Jurkat, Clone E6-1 (cell line): ENCODE measurements around the genes TRPC5OS, KIAA1210 and SOWAHD.

- RRBS = no CpG with 5 or more reads among the region's 4 CpGs
These were observed 7.1 kb upstream of the TRPC5OS start for GRCh38 chrX:111868835-111869280.

GRCh38 chrX:111875936-111876268 lies at the start of gene TRPC5OS:
Gene TRPC5OS (plus strand): TSS chrX:111876181.
- RRBS = no CpG with 5 or more reads among the region's 1 CpG

- RRBS = no CpG with 5 or more reads among the region's 4 CpGs
These were observed 5.7 kb downstream of the TRPC5OS start for GRCh38 chrX:111881622-111882115.

- RRBS = no CpG with 5 or more reads among the region's 4 CpGs
These were observed 21.9 kb downstream of the AMOT start for GRCh38 chrX:112818767-112819049.

DNA sequence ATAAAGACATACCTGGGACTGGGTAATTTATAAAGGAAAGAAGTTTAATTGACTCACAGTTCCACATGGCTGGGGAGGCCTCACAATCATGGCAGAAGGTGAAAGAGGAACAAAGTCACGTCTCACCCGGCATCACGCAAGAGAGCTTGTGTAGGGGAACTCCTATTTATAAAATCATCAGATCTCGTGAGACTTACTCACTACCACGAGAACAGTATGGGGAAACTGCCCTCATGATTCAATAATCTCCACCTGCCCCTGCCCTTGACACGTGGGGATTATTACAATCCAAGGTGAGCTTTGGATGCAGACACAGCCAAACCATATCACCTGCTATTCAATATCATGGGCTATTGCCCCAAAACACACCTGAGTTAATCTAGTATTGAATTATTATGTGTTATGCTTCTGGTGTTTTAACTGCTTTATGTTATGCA lies 799.1 kb upstream of the HTR2C start:
- RRBS = no CpG with 5 or more reads among the region's 6 CpGs

DNA sequence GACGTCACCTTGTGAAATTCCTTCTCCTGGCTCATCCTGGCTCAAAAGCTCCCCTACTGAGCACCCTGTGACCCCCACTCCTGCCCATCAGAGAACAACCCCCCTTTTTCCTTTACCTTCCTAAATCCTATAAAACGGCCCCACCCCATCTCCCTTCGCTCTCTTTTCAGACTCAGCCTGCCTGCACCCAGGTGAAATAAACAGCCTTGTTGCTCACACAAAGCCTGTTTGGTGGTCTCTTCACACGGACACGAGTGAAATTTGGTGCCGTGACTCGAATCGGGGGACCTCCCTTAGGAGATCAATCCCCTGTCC lies 543.7 kb upstream of the HTR2C start:
- RRBS = no CpG with 5 or more reads among the region's 8 CpGs

- RRBS = no CpG with 5 or more reads among the region's 2 CpGs
These were observed 100.4 kb upstream of the PLS3 start for GRCh38 chrX:115460507-115460944.

DNA sequence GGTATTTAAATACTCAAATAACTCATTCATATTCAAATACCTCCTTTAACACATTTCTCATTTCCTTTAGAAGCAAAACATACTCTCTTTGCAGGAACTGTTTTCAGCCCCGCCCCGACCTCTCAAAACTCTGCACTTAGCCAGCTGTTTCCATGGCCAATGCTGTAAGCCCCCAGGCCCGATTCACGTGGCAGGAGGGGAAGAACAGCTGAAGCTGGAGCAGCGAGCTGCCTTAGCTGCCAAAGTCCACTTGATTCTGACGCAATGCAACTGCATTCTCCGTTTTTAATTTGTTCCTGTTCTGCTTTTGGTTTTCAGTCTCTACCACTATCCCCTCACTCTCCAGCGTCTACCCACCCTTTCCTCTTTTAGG lies 160.8 kb upstream of the AGTR2 start:
- RRBS = no CpG with 5 or more reads among the region's 8 CpGs

- RRBS = no CpG with 5 or more reads among the region's 1 CpG
These were observed 721.3 kb downstream of the KLHL13 start for GRCh38 chrX:117395374-117395578.

- RRBS = 69% methylated on average over 9 of the region's 22 CpGs
These were observed 634 bp downstream of the KLHL13 start for GRCh38 chrX:118115916-118116435.

DNA sequence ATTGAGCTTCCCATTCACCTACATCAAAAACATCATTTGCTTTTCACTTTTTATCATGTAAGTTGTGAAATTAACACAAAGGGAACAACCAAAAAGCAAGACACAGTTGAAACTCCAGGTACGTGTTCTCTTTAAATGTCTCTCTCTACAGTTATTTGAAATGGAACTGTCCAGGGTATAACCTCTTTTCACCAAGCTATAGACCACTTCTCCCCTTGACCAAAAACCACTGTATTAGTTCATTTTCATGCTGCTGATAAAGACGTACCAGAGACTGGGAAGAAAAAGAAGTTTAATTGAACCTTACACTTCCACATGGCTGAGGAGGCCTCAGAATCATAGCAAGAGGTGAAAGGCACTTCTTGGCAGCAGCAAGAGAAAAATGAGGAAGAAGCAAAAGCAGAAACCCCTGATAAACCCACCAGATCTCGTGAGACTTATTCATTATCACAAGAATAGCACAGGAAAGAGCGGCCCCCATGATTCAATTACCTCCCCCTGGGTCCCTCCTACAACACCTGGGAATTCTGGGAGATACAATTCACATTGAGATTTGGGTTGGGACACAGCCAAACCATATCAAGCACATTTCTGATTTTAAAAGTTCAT lies 97.7 kb downstream of the DOCK11 start:
- RRBS = no CpG with 5 or more reads among the region's 4 CpGs

GRCh38 chrX:118698574-118699305 lies 28.7 kb upstream of the IL13RA1 start:
- RRBS = no CpG with 5 or more reads among the region's 5 CpGs

DNA sequence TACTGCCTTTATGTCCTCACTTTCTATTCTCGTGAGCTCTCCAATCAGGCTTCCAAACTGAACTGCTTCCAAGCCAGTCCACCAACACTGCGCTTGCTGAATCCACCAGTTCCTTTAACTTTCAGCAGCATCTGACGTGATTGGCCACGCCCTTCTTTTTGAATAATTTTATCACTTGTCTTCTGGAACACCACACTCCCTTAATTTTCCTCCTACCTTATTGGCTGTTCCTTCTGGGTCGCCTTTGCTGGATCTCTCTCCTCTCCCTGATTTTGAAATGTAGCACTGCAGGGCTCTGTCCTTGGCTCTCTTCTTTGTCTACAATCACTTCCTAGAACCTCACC lies at the start of gene KIAA1210:
KIAA1210 (minus strand) TSS at position 89 of the 344 bp plus-strand sequence.
- RRBS = no CpG with 5 or more reads among the region's 5 CpGs

GRCh38 chrX:119441170-119441610 lies 27.1 kb upstream of the SLC25A5 start:
- RRBS = no CpG with 5 or more reads among the region's 27 CpGs

DNA sequence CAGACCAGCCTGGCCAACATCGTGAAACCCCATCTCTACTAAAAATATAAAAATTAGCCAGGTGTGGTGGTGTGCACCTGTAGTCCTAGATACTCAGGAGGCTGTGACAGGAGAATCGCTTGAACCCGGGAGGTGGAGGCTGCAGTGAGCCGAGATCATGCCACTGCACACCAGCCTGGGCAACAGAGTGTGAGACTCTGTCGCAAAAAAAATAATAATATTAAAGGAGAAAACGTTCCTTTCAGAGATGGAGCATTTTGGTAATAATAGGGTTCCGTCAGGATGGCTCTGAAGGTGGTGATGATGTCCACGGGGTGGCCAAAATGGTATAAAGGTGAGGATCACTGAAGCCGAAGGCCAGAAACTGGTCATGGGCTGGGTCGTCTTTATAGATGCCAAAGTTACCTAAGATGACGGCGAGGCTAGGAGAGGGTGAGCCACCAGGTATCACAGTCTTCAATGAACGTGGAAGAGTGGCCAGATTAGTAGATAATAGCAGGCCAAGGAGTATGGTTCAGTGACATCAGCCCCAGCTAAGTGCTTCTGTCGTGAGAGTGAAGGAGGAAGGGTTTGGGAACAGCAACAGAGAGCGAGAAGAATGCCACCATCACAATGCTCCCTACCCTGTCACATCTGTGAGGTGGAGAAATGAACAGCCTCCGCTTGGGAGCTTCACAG lies 17.1 kb upstream of the SLC25A5 start:
- RRBS = no CpG with 5 or more reads among the region's 16 CpGs

DNA sequence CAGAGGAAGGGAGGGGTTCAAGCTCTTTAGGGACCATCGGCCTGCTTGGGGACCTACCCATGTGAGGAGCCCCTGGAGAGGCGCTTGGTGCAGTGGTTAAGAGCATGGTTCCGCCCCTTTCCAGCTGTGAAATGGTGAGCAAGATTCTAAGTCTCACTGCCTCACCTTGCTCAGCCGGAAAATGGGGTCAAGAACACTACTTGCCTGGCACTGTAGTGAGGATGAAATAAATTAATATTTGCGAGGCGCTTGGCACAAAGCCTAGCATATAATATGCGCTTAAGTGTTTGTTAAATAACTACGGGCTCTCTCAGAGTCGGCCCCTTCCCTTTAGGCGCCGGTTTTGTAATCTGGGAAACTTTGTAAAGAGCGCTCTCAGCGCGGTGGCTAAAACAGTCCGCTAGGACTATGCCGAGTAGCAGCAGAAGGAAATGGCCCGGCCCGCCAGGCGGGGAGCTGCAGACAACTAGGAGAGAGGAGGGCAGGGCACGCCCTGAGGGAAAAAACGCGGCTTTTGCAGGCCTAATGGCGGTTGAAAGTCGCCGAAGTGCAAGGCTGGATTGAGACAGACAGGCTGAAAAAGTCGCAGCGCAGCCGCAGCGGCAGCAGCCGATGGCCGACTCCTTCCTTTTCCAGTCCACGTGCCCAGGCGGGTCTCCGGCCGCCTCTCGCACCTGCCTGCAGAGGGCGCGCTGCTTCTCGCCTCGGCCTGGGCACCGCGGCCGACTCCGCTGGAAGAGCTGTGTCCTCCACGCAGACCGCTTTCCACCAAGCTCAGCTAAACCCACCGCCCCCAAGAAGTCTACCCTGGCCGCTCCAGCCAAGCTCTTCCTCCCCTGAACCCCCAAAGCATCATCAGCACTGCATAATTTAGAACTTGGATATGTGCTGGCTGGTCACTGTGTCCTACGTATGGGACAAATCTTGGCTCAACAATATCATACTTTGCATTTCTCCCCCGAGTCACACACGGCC lies 14.2 kb downstream of the SLC25A5 start:
- RRBS = no CpG with 5 or more reads among the region's 51 CpGs

GRCh38 chrX:119669105-119669642 lies 23.8 kb downstream of the SEPTIN6 start:
- RRBS = no CpG with 5 or more reads among the region's 13 CpGs

DNA sequence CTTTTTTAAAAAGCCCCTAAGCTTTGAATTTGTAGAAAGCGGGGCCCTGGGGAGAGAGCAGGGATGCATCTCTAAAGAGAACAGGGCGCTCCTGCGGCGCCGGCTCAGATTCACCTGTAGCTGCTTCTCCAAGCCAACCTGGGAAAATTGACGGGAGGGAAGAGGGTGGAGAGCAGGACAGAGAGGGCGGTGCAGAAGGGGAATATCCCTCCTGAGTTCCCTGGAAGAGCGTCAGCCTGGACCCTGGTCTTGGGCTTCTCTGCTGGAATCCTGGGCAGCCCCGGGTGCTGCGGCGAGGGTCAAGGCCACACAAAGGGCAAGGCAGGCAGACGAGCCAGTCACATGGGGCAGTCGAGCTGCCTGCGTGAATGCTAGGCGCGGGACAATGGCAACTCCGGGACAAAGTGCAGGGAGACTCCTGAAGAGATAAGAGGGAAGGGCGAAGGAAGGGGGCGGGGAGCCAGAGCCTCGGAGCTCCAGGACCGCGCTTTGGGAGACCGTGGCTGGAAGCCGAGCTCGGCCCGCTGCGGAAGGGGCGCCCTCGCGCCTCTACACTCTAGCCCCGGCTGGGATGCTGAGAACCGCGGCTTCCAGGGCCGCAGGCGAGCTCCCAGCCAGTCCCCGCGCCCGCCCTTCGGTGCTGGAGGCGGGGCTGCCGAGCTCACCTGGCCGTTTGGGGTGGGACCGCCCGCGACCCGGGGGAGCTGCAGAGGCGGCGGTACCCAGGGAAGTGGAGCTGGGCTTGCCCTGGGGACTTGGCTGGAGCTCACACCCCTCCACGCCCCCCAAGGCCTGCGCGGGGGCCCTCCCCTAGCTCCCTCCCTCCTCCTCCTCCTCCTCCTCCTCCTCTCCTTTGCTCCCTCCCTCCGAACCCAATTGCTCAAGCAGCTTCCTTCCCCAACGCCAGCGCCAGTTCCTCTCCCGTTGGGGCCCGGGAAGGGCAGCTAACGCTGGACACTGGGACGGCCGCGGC lies at the start of gene SOWAHD:
SOWAHD (plus strand) TSS at position 909 of the 973 bp plus-strand sequence.
- RRBS = 94% methylated on average over 3 of the region's 60 CpGs

DNA sequence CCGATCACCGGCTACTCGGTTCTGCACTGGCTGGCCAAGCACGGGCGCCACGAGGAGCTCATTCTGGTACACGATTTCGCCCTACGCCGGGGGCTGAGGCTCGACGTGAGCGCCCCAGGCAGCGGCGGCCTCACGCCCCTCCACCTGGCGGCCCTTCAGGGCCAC lies 594 bp downstream of the SOWAHD start:
- RRBS = 80% methylated on average over 3 of the region's 17 CpGs

DNA sequence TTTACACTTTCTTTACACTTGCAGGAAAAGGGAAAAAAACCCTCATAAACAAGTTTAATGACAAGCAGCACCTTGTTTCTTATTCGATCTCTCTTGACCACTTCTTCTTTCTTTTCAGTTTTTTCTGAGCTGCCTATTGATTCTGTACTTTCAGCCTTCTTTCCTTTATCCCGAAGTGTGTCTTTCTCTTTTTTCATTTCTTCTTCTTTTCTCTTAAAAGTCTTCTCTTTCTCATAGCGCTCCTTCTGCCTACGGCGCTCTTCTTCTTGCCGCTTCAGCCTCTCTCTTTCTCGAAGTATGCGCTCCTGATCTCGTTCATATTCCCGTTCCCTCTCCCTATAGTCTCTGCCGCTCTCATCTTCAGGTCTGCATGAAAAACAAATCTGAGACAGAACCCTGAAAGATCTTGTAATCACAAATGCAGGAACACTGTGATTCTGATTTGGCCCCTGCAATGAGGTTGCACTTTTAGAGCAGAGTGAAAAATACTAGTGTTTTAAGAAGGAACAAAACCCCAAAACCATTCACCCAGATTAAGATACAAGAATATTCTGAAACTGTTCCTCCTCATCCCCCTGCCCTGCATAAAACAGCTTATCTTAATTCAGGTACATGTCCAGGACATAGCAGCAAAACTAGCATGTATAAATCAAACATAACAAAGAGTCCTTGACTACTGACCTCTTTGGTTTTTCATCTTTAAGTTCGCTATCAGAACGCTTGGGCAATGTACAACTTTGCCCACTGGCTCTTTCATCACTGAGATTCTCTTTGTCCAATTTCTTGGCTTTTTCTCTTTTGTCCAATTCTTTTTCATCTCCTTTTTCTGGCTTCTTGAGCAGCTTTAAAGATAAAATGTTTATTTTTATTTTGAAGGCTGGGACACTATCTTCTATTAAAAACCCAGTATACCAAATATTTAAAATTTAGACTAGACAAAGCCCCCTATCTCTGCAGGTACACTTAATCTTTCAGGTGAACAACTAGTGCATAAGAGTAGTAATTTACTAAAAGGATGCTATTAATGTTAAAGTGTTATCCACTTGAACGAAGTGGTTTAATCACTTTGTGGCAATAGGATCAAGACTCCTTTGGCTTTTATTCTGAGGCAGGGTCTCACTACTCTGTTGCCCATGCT lies 14.7 kb downstream of the UPF3B start:
- RRBS = no CpG with 5 or more reads among the region's 14 CpGs